Uterus (tissue), 7 donors: ENCODE results near the gene ZPR1.

- PRO-cap, 4 experiments: no peak in any of the 4 experiments
- RAMPAGE, long total RNA, 2 experiments: start-site peak on the plus strand in 1 of 2 experiments, at chr11:114111613-114112493 at its widest, 25 reads per replicate
- RRBS: no CpG with 5 or more reads among the region's 8 CpGs
Measured at GRCh38 chr11:114111386-114112245, 52.1 kb downstream of the ZBTB16 start.

DNA sequence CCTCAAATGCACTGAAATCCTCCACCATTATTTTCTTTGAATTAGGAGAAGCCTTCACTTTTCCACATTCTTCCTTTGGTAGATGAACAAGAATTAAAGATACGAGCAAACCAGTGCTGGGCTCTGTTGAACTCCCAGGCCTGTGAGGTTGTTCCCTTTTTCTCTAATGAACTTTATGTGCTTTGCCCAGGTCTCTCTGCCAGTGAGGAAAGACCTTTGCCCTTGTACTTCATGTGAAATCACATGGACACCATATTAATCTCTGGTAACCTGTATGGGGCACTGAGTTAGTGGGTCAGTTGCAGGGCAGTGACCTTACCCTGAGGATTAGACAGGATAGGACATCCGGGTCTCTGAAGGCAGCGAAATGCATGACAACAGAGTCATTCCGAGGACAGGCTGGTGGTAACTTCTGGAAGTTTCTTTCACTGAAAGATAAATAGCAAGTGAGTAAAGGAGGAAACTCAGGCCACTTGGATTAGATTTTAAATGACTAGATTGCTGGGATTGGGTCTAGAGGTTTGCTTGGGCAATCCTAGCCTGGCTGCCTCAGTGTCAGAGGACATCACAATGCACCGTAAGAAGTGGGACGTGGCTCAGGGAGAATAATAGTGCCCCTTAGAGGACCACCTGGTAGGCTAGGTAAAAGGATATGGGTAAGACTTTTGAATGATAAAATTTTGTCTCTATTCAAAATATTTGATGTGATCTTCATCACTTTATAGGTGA lies 93.8 kb downstream of the ZBTB16 start:
- PRO-cap, 4 experiments: no peak in any of the 4 experiments
- RAMPAGE, long total RNA, 2 experiments: no peak in any of the 2 experiments
- RRBS: no CpG with 5 or more reads among the region's 6 CpGs

DNA sequence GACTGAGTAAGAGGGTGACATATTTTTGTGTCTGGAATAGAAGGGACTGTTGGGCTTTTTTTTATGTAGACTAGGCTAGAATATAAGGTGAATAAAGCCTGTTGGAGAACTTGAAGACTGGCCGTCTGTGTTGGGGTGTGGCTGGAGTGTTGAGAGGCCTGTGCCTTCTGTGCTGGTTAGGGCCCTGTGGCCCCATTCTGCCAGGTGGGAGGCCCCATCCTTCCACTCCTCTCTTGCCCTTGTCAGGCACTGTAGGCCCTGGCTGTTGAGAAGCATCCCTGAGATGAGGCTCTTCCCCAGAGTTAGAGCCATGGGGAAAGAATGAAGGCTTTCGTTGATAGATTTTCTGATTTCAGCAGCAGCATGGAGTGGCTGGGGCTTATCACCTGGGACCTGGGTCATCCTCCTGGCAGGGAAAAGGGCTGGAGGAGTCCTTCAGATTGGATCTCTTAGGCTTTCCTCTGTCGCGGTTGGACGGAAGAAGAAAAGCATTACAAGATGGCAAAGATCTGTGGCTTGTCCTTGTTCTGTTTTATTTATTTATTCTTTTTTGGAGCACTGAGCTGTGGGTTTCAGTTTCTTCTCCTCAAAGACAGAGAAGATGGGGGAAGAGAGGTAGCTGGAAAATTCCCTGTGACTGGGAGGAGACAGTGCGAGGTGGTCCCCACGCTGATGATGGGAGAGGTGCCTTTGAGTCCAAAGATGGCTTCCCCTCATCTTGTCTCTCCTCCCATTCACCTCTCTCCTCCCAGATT lies 102.4 kb downstream of the ZBTB16 start:
- PRO-cap, 4 experiments: no peak in any of the 4 experiments
- RAMPAGE, long total RNA, 2 experiments: no peak in any of the 2 experiments
- RRBS: no CpG with 5 or more reads among the region's 7 CpGs

GRCh38 chr11:114165212-114165792 lies 105.8 kb downstream of the ZBTB16 start:
- PRO-cap, 4 experiments: no peak in any of the 4 experiments
- RAMPAGE, long total RNA, 2 experiments: no peak in any of the 2 experiments
- RRBS: no CpG with 5 or more reads among the region's 2 CpGs

DNA sequence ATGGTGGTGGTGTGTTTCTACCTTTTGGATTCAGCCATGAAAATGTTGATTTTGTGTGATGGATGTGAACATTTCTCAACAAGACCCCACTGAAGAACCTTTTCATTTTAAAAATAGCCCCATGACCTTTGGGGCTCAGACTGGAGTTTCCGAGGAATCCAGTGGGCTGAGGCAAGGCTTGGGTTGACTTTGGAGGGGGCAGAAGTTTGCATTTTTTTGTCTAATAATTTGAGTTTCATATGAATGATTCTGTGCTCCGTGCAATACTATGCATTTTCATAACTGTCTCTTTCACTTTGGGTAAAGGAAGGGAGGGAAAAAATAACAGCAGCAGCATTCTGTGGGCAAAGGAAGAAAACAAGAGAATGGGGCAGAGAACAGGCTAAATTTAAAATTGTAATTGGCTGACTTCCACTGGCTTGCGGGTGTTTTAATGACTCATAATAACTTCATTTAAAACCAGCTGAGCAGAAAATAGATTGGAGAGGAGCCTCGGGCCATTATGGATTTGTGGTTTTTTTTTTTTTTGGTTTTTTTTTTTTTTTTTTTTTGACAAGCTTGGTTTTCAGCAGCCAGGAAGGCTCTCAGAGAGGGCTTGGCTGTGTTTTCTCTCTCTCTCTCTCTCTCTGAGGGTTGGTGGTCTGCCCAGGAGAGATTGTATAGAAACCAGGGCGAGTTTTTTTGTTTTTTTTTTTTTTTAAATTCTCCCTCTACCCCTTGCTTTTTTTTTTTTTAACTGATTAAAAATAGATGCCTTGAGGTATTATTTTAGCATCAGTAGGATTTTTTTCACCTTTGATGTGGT lies 107.4 kb downstream of the ZBTB16 start:
- PRO-cap, 4 experiments: peak in 3 of 4 experiments; most common plus-strand start position 568 of the sequence (in 1); most common minus-strand start position 359 of the sequence (in 3)
- RAMPAGE, long total RNA, 2 experiments: no peak in any of the 2 experiments
- RRBS: no CpG with 5 or more reads among the region's 5 CpGs

- PRO-cap, 4 experiments: no peak in any of the 4 experiments
- RAMPAGE, long total RNA, 2 experiments: no peak in any of the 2 experiments
- RRBS: no CpG with 5 or more reads among the region's 12 CpGs
Measured at GRCh38 chr11:114167773-114168623, 108.5 kb downstream of the ZBTB16 start.

DNA sequence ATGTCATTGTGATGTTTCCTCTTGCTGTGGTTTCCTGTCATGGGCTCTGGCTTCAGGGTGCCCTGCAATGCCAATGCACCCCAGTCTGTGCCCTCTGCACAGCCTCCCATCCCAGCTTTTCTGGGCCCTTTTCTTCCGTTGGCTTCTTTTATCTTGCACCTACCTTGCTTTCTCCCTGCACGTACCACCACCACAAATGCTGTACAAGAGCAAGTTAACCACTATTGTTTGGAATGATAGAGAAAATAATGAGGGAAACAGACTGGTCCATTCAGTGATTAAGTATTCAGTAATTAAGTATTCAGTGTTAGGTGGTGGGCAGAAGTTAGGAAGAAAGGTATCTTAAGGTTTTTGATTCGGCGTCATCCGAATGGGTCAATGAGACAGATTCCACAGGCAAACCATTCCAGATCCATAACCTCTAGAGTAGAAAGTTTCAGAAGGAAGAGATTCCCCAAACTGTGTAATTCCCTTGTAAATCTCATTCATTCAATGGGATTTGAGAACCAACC lies 87.6 kb upstream of the NNMT start:
- PRO-cap, 4 experiments: no peak in any of the 4 experiments
- RAMPAGE, long total RNA, 2 experiments: no peak in any of the 2 experiments
- RRBS: no CpG with 5 or more reads among the region's 5 CpGs

DNA sequence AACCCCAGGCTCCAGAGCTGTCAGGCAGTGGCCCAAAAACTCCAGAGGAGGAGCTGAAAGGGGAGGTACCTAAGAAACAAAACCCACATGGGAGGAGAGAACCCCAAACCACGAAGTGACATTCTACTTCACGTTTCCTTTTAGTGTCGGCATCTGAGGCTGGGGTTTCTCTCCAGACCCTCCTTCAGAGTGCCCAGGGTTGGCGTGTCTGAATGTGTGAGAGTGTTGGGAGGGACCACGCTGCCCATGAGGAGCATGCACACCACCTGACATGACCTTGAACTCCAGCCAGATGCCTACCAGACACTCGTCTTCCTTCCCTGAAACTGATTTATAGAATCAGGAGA lies 69.8 kb upstream of the NNMT start:
- PRO-cap, 4 experiments: no peak in any of the 4 experiments
- RAMPAGE, long total RNA, 2 experiments: no peak in any of the 2 experiments
- RRBS: no CpG with 5 or more reads among the region's 6 CpGs

DNA sequence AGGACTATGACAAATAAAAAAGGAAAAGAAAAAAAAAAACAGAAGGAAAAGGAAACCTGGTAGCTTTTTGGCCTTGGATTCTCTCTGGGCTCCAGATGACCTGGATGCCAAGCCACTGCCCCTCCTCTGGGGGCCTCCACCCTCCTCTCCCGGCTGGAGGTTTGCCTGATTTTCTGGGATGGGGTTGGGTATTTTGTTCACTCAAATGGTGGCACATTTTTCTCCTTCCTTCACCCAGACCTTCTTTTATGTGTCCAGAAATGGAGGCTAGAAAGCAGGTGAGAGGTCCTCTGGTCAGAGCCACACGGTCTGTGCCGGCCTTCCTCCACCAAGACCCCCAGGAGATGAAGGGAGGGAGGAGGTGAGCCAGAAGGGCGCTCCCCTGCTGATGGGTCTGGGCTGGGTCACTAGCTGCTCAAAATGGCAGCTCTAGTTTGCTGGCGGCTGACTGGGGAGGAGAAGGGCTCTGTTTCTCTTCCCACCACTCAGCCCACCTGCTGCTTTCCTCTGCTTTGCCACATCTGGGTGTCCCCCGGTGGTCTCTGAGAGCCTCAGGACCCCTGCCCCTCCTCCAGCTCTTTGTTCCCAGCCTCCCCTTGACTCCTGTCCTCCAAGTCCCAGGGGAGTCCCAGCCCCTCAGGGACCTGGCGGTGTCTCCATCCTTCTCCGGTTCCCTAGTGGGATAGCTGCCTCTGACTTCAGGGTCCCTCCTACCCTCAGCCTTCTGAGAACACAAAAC lies 45.4 kb upstream of the NNMT start:
- PRO-cap, 4 experiments: no peak in any of the 4 experiments
- RAMPAGE, long total RNA, 2 experiments: no peak in any of the 2 experiments
- RRBS: 94% methylated on average over 2 of the region's 8 CpGs

DNA sequence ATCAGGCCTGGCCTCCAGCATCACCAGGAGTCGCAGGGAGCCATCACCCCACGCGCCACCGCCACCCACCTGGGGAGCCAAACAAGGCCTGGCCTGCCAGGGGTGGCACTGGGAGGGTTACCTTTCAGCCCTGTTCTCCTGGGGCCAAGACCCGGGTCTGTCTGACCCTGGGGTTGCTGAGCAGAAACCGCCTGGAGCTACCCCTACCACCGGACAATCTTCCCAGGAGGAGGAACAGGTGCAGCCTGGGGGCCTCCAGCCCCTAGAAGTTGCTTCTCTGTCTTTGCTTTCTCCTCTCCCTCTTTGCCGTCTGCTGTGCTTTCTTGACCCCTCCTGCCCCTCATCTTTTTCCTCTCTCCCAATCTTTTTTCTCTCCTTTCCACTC lies 39.2 kb upstream of the NNMT start:
- PRO-cap, 4 experiments: no peak in any of the 4 experiments
- RAMPAGE, long total RNA, 2 experiments: no peak in any of the 2 experiments
- RRBS: 82% methylated on average over 3 of the region's 8 CpGs

DNA sequence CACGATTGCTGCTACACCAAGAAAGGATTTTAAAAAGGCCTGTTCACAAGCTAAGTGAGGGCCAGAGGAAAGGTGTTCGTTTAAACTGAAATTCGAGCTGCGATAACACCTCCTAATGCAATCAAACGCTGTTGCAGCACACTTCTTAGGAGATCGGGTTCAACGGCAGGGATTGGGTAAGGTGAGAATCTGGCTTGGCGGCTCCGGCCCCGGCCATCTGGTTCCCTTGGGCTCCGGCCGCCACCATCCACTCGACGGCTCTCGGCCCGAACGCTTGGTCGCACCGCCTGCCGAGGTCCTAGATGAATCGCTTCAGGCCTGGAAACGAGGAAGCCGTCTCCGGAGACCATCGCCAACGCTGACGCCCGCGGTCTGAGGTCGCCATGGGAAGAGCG lies 434 bp downstream of the C11orf71 start:
- PRO-cap, 4 experiments: peak in 4 of 4 experiments; most common plus-strand start position 250 of the sequence (in 4); most common minus-strand start position 276 of the sequence (in 2)
- RAMPAGE, long total RNA, 2 experiments: no peak in any of the 2 experiments
- RRBS: 1% methylated on average over 16 of the region's 31 CpGs

GRCh38 chr11:114666119-114666473 lies 12.2 kb upstream of the NXPE2 start:
- PRO-cap, 4 experiments: no peak in any of the 4 experiments
- RAMPAGE, long total RNA, 2 experiments: no peak in any of the 2 experiments
- RRBS: no CpG with 5 or more reads among the region's 3 CpGs

- PRO-cap, 4 experiments: no peak in any of the 4 experiments
- RAMPAGE, long total RNA, 2 experiments: no peak in any of the 2 experiments
- RRBS: no CpG with 5 or more reads among the region's 8 CpGs
Measured at GRCh38 chr11:115262952-115263232, 241.3 kb downstream of the CADM1 start.

DNA sequence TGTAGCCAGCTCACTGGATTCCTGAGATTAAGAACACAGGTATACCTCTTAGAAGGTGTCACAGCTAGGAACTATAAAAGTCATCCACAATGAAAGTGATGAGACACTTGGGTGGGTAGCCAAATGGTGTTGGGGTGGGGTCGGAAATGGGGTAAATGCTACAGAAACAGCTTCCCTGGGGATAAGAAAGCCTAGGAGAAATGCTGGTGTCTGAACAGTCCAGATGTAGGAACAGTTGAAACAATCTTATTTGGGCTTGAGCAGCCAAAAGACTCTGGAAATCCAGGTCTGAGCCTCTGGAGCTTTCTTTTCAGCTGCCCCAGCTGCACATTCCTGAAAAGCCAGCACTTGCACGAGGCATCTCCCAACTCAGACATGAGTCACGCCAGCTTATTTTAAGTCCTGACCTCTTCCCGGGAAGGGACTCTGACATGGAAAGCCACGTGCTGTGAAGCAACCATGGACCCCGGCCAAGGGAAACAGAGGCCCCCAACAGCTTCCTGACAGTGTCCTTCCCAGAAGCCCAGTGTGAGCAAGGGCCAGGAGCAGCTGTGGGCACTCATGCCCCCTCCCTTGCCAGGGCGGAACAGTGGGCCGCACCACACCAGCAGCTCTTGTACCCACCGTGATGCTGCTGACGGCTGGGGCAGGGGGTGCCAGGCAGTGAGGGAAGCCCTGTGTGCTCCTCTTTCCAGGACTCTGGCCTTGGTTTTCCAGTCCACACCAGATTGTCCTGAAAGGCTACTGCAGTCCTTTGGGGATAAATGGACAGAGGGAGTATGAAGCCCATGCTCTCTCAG lies 118.7 kb upstream of the CADM1 start:
- PRO-cap, 4 experiments: peak in 1 of 4 experiments; most common plus-strand start position 526 of the sequence (in 1); most common minus-strand start position 312 of the sequence (in 1)
- RAMPAGE, long total RNA, 2 experiments: no peak in any of the 2 experiments
- RRBS: 4% methylated on average over 3 of the region's 10 CpGs

DNA sequence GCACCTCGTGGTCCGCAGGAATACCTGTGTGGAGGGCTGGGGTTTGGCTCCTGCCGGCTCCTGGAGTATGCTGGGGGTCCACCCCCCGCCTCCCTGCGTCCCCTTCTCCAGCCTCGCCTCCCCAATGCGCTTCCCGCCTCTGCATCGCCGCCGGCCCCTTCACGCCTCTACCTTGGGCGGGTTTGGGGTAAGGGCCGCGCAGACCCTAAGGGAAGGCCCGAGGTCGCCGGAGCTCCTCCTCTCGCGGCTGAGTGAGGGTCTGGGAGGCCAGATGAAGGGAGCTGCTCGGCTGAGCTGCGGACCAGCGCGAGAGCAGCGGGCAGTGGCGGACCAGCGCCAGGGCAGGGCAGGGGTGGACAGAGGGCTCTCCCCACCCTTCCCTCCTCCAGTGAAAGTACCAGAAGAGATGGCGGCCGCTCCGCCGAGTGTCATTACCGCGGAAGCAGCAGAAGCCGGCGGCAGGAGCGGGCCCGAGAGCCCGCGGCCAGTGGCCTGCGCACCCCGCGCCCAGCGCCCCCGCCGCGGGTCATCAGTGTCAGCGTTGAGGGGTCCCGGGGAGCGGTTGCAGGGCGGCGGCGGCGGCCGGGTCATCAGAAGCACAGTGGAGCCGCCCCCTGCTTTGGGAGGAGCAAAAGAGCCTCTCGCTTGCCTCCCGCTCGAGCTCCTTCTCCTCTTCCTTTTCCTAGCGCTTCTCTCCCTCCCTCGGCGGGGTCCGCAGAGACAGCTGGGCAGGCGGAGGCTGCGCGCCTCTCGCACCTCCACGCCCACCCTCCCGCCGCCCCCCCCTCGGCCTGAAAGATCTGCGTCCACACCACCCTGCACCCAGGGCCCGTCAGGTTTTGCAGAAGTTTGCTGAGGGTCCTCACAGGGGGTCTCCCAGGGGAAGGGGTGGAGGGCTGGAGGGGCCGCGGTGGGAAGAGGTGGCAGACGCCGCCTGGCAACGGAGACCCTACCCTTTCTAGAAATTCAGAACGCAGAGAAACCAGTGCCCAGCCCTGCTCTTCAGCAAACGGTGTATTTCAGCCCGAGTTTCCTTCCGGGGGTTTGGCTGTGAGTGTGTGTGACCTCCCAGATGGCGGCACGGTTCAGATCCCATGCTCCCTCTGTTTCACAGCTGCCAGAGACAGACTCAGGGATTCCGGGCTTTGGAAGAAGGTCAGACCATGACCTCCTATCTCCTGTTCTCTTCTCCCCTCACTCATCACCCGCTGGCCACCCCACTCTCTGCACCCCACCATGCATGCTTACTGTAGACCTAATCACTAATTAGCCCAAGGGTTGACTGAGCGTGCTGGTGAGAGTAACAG lies 255.8 kb upstream of the CADM1 start:
- PRO-cap, 4 experiments: peak in 3 of 4 experiments; most common plus-strand start position 717 of the sequence (in 2); most common minus-strand start position 324 of the sequence (in 2)
- RAMPAGE, long total RNA, 2 experiments: no peak in any of the 2 experiments
- RRBS: 7% methylated on average over 26 of the region's 86 CpGs

DNA sequence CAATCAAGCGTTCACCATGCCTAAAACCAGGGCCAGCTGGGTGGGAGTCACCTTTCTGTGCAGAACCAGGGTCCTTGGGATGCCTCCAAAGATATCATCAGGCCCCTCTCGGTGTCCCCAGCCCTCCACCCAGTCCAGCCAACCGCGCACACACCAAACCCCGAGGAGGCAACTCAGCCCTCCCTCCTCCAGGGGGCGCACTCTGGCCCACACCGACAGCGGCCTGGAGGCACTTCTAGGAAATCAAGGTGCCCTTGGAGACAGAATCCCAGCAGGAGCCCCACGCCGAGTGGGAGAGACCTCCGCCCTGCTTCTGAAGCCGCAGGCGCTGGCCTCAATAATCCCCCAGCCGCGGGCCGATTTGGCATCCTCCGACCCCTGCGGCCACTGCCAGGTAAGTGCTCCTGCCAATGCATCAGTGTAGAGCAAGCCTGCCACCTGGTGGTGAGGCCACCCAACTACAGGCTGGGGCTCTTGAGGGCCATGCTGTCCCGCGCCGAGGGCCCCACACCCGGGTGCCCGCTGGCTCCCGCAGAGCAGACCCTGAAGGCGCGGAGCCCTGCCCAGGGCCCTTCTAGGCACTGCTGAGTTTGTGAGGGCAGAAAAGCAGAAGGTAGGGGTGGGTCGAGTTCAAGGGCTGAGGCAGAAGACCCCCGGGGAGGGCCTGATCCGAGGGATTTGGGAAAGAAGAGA lies 496.3 kb downstream of the BUD13 start:
- PRO-cap, 4 experiments: no peak in any of the 4 experiments
- RAMPAGE, long total RNA, 2 experiments: no peak in any of the 2 experiments
- RRBS: no CpG with 5 or more reads among the region's 29 CpGs

DNA sequence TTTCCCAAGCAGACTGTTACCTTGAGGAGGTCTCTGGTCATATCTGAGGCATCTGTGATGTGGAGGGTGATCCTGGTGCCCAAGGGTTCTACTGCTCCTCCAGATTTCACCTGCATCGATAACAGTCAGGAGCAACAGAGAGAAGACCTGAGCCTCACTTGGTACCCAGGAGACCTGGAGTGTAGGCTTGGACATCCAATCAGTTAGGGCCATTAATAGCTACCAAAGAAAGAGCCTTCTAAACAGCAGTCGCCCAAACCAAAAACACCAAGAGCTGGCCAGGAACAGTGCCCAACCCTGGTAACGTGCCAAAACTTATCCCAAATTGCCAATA lies 4.3 kb downstream of the ZPR1 start:
- PRO-cap, 4 experiments: no peak in any of the 4 experiments
- RAMPAGE, long total RNA, 2 experiments: start-site peak on the minus strand in 1 of 2 experiments, centred at position 78 of the sequence, 8 reads per replicate
- RRBS: no CpG with 5 or more reads among the region's 3 CpGs

DNA sequence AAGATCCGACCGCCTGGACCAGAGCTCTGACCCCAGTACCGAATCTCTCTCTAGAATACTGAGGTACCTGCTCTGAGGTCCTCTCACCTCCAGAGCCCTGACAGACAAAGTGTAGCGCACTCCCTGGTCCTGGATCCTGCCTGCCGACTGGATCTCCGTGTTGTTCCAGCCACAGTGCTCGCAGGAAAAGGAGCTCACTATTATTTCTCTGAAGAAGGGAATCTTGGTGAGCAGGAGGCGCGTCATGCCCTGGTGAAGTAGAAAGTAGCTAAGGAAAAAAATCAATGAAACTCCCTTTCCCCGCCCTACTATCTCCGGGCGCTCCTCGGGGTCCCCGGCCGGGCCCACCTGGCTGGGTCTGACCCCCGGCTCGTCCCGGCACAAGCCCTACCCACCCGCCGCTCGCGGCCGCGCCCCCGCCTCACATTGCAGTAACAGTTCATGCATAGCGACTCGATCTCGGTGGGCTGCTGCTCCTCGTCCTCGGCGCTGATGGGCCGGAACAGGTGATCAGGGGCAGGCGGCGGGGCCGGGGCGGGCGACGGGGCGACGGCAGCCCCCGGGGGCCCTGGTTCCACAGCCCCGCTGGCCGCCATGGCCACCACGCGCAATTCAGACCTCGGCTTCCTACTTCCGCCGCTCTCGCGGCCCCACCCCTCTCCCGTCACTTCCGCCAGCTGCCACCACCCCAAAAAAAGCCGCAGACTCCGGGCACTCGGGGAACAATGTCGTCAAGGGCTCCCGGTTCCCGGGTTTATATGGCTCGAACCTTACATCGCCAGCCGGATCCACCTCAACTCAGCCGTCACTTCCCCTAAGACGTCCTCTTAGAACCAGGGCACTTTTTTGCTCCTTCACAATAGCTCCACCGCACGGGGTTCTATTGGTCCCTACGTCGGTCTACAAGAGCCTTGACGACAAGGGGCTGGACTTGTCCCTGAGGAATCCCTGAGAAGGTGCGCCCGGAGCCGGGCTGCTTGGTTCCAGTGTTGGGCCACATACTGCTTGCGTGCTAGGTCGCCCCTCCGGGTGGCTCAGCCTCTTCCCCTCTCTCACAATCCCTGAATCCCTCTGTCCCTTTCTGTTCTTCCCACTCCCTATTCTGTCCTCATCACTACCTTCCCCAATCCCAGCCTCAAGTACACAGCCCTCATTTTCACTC lies at the start of gene ZPR1:
Gene ZPR1, minus strand, starts transcription at position 629 of the 1,162 bp plus-strand sequence.
- PRO-cap, 4 experiments: peak in 4 of 4 experiments; most common plus-strand start position 667 of the sequence (in 4); most common minus-strand start position 629 of the sequence (in 3)
- RAMPAGE, long total RNA, 2 experiments: start-site peak on the minus strand in 1 of 2 experiments, centred at position 203 of the sequence, 5 reads per replicate
- RRBS: 2% methylated on average over 14 of the region's 74 CpGs

GRCh38 chr11:116840669-116841352 lies 3.4 kb upstream of the APOA1 start:
- PRO-cap, 4 experiments: no peak in any of the 4 experiments
- RAMPAGE, long total RNA, 2 experiments: no peak in any of the 2 experiments
- RRBS: no CpG with 5 or more reads among the region's 11 CpGs

GRCh38 chr11:116864438-116865010 lies 27.1 kb upstream of the APOA1 start:
- PRO-cap, 4 experiments: no peak in any of the 4 experiments
- RAMPAGE, long total RNA, 2 experiments: no peak in any of the 2 experiments
- RRBS: no CpG with 5 or more reads among the region's 5 CpGs